Metastatic Breast Carcinoma in the Brain (tissue), 10 donors: ENCODE measurements around a stretch of chr5.

GRCh38 chr5:95864840-95865801, 42.6 kb upstream of the GLRX start:
- PRO-cap, 10 experiments = peak in 2 of 10 experiments; most common plus-strand start chr5:95865305 (in 1); most common minus-strand start chr5:95865312 (in 2)

- PRO-cap, 10 experiments = peak in 2 of 10 experiments; most common minus-strand start chr5:95882095 (in 1)
Observed at GRCh38 chr5:95881577-95882439, 59.3 kb upstream of the GLRX start.

DNA sequence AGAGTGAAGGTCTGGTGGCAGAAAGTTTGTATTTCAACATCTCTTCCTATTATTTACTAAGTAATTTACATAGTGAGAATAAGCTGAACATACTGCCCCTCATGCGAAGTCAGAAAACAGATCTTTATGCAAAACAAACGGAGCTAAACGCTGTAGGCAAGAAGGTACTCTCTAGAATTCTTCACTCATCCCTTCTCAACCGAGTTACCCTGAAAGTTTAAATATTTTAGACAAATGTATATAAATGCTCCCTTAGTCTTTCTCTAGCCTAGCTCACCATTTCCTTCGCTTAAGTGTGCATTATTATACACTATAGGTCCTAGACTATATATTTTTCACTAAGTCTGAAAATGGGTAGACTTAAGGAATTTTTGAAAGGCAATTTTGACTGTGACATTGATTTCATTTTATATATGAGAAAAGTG, 44.8 kb downstream of the ELL2 start:
- PRO-cap, 10 experiments = no peak in any of the 10 experiments

DNA sequence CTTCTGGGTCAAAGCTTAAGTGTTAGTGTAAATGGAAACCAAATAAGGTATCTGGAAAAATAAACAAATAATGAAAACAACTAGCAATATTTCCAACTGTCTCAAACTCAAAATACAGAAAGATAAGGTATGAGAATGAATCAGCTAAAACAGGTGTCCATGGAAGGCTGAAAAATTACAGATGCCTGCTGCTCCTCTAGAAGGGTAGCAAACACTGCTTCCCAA, 30.2 kb downstream of the ELL2 start:
- PRO-cap, 10 experiments = no peak in any of the 10 experiments

DNA sequence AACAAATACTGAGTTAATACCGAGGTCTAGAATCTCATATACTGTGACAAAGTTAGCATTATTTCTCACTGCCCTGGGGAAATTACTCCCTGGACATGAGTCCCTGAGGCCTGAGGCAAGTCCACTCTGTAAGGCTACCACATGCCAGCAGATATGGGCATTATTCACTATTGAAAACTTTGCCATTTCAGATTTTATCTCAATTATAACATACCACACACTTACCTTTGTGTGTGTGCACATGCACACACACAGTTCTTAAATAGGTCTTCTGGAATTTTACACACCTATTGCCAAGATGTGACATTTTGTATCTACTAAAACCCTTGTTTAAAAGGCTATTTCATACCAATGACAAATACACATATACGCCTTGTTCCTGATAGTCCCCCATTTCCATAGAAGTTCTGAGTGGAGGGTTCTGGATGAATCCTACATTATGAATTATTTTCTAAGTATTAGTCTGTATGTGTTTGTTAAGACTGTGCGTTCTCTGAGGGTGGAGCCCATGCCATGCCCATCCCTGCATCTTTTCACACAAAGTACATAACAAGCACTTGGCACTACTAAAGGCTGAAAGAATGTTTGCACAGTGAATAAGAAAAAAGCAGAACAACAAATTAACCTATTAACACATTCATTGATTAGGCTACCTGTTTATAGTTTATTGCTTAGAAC, 22.7 kb downstream of the ELL2 start:
- PRO-cap, 10 experiments = no peak in any of the 10 experiments

- PRO-cap, 10 experiments = peak in 1 of 10 experiments; most common minus-strand start chr5:95956539 (in 1)
Observed at GRCh38 chr5:95955464-95956546, 5.8 kb downstream of the ELL2 start.

DNA sequence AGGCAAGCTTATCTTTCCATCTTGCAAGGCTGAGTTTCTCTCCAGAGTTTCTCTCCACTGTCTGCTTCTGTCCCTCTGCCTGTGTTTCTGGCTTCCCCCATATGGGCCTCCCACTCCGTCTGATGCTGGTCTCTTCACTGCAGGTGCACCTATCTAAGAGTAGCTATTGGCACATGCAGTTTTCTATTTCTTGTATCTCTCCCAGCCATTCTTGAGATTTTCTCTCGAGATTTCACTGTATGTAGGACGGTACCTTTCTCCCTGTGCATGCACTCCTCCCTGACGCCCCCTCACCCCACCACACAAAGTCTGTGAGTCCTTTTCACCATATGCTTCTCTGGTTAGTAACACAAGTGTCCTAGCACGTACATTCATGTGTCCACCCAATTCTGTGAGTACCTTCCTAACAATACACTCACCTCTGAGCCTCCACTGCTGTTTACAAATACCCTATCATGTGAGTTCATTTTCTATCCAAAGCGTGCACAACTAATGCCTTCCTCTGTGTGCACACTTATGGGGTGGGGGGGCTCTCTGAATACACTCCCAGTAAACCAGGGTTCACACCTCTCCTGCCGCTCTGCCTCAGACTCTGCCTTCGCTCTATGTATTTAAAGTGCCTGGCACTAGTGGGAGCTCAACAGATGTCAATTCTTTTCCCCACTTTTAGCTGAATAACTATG, 2.0 kb downstream of the ELL2 start:
- PRO-cap, 10 experiments = peak in 3 of 10 experiments; most common plus-strand start position 614 of the sequence (in 3); most common minus-strand start position 89 of the sequence (in 1)

DNA sequence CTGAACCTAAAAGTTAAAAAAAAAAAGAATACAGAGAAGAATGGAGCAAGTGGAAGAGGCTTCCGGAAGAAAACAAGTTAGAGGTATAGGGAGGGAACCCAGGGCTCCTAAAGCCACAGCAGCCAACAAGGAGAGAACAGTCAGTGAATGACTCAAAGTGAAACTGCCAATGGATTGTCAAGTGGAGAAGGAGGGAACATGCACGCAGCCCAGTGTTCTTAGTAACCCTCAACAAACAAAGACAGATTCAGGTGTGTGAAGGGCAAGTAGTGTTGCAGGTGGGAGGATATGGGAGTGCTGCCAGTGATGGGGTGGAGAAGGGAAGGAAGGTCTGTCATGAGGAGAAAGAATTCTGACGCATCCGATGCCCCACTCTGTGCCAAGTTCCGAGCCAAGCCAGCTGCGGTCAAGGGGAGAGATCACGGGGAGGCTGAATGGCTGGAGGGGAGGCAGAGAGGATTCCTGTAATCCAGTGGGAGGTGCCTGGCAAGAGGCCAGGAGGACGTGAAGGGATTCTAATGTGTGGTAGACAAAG, 56.4 kb downstream of the CAST start:
- PRO-cap, 10 experiments = peak in 2 of 10 experiments; most common plus-strand start position 244 of the sequence (in 2); most common minus-strand start position 149 of the sequence (in 1)

DNA sequence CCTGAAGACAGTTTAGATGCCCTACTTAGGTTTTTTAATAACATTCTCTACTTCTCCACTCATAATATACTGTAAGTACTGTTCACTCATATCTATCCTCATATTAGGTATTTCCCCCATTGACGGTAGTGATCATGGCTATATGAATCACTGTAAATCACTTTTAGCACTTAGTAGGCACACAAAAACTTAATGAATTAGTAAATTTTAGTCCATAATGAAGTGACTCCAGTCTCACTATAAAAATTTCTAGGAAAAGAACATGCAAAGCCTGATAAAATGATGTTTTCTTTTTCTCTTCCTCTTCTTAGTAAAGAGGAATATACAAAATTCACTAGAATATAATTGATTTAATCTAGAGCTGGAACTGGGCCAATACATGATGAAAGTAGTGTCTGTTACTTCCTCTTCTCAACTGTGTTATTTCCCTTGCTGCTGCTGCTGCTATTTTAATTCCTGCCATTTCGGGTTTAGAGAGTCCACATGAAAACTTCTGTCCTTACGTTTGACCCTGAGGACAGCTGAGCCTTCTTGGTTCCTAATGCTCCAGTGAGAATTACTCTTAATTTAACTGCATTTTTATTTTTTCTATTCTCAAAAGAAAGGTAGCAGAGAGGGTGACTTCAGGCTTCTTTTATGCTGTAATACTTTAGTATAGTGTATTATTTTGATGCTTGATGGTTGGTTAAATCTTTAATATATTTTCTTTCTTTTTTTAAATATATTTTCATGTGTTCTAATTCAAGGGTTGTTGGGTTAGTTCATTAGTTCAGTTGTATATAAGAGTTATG, 73.6 kb downstream of the LNPEP start:
- PRO-cap, 10 experiments = no peak in any of the 10 experiments

GRCh38 chr5:97165627-97166292, 17.3 kb downstream of the RIOK2 start:
- PRO-cap, 10 experiments = no peak in any of the 10 experiments

DNA sequence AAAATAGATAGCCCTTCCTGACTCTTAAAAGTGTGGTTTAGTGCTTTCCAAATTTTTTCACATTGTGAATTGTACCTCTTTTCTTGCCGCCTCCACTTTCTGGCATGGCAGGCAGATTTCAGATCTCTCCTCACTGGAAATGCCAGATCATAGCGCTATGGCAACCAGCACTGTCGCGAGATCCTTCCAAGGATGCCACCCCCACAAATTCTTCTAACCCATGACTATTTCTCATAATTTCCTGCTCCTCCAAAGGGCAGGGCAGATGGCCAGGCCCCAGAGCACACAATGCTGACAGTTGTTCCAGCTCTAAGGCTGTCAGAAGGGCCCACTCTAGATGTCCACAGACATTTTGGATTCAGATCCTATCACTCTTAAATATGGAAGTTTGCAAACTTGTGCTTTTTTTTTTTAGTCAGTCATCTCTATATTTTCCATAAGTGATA, 446.2 kb upstream of the RIOK2 start:
- PRO-cap, 10 experiments = no peak in any of the 10 experiments

GRCh38 chr5:98768704-98769043, 4.8 kb upstream of the RGMB start:
- PRO-cap, 10 experiments = no peak in any of the 10 experiments

DNA sequence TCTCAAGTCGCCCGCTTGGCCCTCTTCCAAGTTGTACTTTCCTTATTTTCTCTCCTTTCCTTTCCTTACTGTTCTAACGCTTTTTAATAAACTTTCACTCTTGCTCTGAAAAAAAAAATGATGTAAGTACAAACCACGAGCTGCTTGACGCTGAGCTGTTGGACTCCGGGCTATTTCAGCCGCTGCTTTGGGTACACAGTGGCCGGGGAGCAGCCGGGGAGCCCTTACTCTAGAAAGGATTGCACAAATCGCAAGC, 2.8 kb upstream of the RGMB start:
- PRO-cap, 10 experiments = peak in 2 of 10 experiments; most common plus-strand start position 198 of the sequence (in 2)

DNA sequence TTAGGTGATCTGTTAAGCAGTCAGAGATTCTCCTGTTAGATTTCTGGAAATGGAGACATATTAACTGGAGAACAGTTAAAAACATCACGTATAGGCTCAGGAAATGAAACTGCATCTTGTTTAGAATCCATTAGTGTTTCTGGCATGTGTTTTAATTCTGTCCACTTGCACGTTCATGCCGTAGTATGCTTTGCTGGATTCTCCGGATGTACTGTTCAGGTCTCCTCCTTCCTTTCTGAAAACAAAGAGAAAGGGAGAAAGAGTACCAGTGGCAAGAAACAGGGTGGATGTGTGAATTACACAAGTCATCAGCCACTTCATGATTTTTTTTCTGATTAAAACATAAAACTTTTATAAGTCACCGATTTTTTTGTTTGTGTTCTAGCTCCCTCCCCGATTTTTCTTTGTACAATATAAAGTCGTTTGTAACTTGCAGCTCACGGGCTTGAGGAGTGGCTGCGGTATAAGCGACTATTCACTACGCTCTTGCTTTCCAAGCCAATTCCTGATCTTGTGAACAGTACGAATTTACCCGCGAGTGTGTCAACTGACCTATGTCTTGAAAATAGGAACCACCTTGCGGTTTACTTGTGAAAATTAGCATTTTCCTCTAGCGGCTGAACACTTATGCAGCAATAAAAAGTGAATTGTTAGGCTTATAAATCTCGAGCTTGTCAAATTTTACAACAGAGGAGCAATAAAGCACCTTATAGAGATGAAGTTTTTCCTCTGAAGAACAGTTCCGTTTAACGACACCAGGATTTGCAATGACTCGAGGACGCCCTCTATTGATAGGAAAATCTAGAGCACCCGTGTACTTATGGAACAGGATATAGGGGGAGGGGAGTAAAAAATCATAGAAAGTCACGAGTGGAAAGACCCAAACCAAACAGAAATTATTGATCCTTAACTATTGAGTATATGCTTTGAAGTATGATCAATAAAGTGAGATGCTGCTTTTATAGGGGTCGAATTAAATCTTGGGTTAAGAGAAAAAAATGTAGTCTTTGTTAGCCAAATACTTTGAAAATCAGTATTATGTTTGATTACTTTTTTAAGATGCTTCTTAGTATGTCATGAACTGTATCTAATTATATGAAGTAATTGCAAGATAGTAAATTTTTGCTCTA, 2.1 kb upstream of the RGMB start:
- PRO-cap, 10 experiments = peak in 7 of 10 experiments; most common plus-strand start position 181 of the sequence (in 1); most common minus-strand start position 738 of the sequence (in 7)

DNA sequence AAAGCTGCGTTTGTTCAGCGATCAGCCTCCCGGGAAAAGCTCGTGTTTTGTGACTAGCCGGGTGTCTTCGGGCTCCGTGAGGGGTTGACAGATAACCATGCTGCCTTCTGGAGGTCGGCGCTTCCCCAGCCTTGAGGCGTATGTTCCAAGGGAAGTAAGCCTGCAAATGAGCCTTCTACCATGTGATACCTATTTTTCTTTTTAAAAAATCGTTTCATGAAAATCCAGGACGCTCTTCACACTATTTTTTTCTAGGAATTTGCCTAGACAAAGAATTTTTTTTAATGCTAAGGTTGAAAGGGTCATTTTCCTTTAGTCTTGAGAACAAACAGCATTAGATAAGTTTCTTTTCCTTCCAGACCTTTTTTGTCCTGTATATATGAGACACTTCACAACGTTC, 1.3 kb downstream of the RGMB start:
- PRO-cap, 10 experiments = no peak in any of the 10 experiments

DNA sequence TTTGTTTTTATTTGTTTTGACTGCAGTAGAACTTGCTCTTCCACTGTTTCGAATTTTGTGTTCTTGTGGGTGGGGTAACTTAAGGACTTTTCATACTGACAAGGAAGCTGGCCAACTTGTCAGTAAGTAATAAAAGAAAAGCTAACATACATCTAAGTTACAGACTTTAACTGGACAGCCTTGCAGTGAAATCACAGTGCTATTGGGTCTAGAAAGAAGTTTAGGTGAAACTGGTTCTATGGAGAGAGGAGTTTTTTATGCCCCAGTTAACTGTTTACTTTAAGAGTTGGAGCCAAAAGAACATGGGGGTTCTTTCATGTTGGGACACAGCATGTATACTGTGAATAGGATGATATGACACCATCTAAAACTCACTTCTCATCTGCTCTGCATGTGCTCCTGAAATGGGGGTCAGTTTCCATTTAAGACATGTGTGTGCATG, 13.2 kb downstream of the RGMB start:
- PRO-cap, 10 experiments = no peak in any of the 10 experiments

GRCh38 chr5:98892250-98892900, 36.4 kb downstream of the CHD1 start:
- PRO-cap, 10 experiments = no peak in any of the 10 experiments

- PRO-cap, 10 experiments = peak in 10 of 10 experiments; most common plus-strand start chr5:98927387 (in 10); most common minus-strand start chr5:98927284 (in 1)
Observed at GRCh38 chr5:98927040-98927684, 1.6 kb downstream of the CHD1 start.

DNA sequence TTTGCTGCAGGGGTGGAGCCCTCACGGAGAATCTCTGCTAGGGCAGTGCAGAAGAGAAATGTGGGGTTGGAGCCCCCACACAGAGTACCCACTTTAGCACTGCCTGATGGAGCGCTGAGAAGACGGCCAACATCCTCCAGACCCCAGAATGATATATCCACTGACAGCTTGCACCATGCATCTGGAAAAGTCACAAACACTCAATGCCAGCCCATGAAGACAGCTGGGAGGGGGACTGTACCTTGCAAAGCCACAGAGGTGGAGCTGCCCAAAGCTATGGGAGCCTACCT, 426.3 kb upstream of the FAM174A start:
- PRO-cap, 10 experiments = no peak in any of the 10 experiments

- PRO-cap, 10 experiments = no peak in any of the 10 experiments
Observed at GRCh38 chr5:100827155-100828002, 75.7 kb downstream of the ST8SIA4 start.